Heart (tissue), 3 donors: ENCODE results near the gene UBE2F.

- RAMPAGE, long total RNA, 2 experiments = no peak in any of the 2 experiments
Measured at GRCh38 chr2:237360884-237361525, 53.0 kb downstream of the COL6A3 start.

DNA sequence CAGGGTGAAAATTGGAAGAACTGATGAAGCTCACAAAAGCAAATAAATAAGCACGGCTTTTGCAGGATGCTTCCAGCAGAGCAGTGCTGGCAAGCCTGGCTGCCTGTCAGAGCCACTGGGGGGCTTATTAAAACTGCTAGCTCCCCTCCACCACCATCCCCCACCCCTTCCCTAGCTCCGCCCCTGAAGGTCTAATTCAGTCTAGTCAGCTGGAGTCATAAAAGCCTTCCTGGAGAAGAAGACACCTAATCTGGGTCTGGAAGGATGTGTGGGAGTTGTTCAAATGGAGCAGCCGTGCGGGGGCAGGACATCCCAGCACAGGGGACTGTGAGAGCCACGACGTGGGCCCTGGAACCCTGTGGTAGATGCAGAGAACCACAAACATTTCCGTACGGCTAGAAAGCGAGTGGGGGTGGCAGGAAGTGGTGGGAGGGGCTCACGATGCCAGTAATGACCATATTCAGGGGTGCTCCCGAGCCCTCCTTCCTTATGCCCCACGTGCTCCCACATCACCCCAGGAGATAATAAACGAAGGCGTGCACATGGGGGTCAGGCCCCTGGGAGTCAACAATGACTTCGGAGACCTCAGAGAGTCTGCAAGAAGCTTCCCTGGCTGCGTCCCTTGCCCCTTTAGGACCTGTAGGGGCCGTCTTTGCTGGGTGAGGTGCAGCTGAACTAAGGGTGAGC lies 20.9 kb upstream of the COL6A3 start:
- RAMPAGE, long total RNA, 2 experiments = no peak in any of the 2 experiments

DNA sequence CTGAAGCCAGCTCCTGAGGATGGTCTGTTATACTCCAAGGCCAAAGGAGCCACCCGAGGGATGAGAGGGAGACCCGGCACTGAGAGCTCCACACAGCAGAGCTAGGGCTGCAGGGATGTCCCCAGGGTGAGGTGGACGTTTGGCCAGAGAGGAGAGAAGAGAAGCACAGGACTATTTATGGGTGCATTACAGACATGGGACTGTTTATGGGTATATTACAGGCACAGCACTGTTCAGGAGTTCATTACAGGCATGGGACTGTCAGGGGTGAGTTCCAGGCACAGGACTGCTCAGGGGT lies 15.2 kb upstream of the MLPH start:
- RAMPAGE, long total RNA, 2 experiments = no peak in any of the 2 experiments

GRCh38 chr2:237475198-237476107 lies 11.6 kb upstream of the MLPH start:
- RAMPAGE, long total RNA, 2 experiments = no peak in any of the 2 experiments

- RAMPAGE, long total RNA, 2 experiments = no peak in any of the 2 experiments
Measured at GRCh38 chr2:237482036-237482853, 4.8 kb upstream of the MLPH start.

DNA sequence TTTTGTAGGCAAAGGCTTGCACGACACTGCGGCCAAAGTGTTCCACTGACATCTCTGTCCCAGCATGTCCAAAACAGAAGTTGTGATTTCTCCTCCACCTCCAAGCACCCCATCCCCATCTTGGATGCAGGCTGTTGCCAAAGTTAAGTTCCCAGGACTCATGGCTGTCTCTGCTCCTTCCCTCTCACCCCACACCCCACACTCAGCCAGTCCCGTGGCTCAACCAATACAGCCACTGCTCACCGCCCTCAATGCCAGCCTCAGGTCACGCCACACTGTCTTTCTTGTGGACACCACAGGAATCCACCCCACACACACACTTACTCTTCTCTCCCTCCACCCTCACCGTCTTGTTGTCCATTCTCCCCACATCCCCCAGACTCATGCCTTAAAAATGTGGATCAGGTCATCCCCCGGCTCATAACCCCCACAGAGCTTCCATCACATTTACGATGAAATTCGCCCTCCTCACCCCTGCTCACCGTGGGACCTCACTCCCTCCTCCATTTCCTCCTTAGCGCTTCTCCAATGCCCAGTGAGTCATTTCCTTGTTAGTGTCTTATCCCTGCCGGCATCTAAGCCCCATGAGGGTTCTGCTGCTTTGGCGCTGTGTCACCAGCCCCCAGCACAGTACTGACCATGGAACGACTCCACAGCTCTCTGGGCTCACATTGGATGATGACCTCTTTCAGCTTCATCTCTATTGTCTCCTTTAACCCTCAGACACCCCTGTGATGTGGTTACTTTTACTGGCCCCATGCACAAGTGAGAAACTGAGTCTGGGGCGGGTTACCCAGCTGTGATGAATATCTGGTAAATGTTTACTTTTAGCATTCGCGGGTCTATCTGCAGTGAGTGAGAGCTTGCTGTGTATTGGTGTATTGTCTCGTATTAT lies 13.8 kb downstream of the MLPH start:
- RAMPAGE, long total RNA, 2 experiments = no peak in any of the 2 experiments

GRCh38 chr2:237513174-237514268 lies 26.5 kb downstream of the MLPH start:
- RAMPAGE, long total RNA, 2 experiments = no peak in any of the 2 experiments

DNA sequence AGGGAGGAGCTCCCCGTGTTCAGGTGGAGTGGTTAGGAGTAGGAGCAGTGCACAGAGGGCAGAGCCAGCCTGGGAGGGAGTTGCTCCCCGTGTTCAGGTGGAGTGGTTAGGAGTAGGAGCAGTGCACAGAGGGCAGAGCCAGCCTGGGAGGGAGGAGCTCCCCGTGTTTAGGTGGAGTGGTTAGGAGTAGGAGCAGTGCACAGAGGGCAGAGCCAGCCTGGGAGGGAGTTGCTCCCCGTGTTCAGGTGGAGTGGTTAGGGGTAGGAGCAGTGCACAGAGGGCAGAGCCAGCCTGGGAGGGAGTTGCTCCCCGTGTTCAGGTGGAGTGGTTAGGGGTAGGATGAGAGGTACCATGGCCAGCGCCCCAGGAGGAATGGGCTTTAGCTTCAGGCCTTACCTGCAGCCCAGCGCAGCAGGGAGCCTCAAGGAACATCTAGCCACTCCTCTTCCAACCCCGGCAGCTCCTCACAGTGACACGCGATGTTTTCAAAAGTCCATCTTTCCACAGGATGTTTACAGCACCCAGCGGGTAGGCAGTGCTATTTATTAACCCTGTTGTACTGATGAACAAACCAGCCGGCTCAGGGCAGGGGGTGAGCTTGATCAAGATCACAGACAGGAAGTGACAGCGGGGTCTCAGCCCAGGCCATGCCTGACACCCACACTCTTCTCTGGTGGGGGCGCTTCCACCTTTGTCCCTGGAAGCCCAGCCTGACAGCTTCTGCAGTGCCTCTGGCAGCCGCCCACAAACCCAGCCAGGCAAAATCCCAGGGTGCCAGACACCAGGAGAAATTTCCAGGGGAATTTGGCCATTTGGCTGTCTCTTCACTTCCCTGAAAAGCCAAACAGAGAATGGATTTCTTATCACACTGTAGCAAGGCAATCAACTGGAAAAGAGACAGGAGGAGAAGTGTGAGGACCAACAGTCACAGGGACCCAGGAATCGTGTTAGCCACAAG lies 18.6 kb upstream of the PRLH start:
- RAMPAGE, long total RNA, 2 experiments = no peak in any of the 2 experiments

DNA sequence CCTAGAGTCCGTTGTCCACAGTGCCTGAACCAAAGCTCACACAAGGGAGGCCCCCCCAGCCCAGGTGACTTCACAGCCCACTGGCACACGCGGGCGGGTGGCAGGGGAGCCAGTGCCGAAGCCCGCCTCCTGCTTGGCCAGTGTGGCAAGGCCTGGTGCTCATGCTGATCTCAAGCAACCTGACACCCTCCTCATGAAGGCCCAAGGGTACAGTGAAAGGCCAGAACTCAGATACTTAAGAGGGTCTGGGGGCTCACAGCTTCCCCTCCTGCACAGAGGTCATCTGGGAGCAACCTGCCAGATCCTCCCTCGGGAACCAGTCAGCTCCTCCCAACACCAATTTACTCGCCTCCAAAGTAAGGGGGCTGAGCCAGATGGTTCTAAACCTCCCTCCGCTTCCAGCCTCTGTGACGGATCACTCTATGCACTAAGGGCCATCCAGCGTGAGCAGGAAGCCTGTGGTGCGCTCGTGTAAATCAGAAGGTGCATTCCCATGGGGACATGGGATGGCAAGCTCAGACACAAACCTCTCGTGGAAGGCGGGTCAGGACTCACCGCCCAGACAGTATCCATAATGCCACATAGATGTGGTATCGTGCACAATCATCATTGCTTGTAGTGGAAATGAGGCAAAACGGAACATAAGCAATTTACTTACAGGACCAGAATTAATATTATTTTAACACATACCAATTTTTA lies 3.3 kb upstream of the RAB17 start:
- RAMPAGE, long total RNA, 2 experiments = no peak in any of the 2 experiments

DNA sequence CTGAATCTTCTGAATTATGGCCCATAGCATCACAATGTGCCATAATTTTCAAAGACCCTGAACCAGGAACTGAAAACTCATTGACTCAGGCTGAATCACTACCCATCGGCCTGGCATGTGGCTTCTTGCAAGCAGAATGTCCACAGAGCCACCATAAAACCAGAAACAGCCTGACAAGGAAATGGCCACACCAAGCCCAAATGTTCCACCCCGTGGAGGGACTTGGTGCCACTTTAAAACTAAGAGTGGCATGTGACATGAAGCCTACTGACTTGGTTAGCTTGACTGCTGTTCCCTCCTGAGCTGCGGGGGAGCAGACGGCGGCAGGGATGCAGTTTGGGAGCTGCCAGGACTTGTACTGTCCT lies 71.2 kb upstream of the RBM44 start:
- RAMPAGE, long total RNA, 2 experiments = no peak in any of the 2 experiments

- RAMPAGE, long total RNA, 2 experiments = no peak in any of the 2 experiments
Measured at GRCh38 chr2:237735767-237736068, 62.9 kb upstream of the RBM44 start.

DNA sequence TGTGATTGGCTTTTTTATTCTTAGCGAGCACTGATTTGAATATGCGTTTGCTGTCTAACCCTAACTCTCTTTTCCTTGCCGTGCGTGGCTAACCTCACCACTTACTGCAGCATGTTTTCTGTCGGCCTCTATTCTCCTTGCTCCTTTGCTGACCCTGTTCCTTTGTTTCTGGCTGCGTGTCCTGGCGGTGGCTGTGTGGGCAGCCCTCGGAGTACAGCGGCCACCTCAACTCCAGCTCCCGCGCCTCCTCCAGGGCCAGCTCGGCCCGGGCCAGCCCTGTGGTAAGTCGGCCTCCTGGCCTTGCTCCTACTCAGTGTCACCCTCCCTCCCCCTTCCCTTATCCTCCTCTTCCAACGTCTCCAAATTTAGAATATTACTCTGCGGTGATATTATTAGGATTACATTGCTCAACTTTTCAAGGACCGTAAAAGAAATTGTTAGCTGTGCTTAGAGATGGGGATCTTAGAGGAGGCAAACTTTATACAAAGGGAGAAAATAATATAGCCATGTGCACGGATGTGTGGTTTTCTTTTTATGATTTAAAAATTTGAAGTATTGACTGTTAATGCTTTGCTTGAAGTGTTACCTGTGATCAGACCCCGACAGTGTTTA lies 59.4 kb upstream of the RBM44 start:
- RAMPAGE, long total RNA, 2 experiments = start-site peak on the minus strand in 1 of 2 experiments, centred at position 288 of the sequence, 10 to 27 reads per replicate

GRCh38 chr2:237747218-237747963 lies 51.2 kb upstream of the RBM44 start:
- RAMPAGE, long total RNA, 2 experiments = no peak in any of the 2 experiments

- RAMPAGE, long total RNA, 2 experiments = no peak in any of the 2 experiments
Measured at GRCh38 chr2:237885520-237885846, 26.1 kb downstream of the RAMP1 start.

GRCh38 chr2:237898367-237899179 lies 39.1 kb downstream of the RAMP1 start:
- RAMPAGE, long total RNA, 2 experiments = no peak in any of the 2 experiments

DNA sequence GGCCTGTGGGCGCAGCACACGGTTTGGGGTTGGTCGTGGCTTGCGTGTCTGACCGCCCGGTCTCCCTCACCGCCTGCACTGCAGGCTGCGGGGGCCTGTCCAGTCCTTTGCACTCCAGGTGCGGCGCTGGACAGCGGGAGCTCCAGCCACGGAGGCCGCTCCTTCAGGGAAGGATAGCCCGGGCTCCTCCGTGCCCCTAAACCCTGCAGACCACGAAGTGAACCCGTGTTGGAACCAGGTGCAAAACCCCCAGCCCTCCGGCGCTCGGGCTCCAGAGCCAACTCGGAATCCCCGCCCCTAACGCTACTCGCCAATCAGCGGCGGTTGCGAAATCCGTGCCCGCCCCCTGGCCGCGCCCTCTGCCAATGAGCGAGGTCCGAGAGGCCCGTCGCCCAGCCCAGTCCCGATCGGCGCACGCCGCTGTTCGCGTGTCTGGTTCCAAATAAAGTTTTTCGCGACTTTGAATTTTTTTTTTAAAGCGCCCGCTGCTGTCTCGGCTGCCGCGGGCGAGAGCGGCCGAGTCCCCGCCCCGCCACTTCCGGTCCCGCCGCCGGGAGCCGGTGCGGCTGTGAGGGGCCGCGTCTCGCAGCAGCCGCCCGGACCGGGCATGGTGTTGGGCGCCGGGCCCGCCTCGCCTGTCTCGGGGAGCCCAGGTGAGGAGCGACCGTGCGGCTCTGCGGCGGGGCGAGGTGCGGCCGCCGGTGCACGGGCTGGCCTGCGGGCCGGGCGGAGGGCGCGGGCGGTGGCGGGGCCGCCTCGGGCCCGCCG lies at the start of gene UBE2F:
UBE2F (plus strand) TSS at position 535 of the 768 bp plus-strand sequence.
- RAMPAGE, long total RNA, 2 experiments = start-site peak on the plus strand in 1 of 2 experiments, centred at position 569 of the sequence, 803 reads per replicate

GRCh38 chr2:238059915-238060930 lies 578 bp upstream of the SCLY start:
- RAMPAGE, long total RNA, 2 experiments = start-site peak on the minus strand in 1 of 2 experiments, at chr2:238060743-238060747 at its widest, 75 reads per replicate

DNA sequence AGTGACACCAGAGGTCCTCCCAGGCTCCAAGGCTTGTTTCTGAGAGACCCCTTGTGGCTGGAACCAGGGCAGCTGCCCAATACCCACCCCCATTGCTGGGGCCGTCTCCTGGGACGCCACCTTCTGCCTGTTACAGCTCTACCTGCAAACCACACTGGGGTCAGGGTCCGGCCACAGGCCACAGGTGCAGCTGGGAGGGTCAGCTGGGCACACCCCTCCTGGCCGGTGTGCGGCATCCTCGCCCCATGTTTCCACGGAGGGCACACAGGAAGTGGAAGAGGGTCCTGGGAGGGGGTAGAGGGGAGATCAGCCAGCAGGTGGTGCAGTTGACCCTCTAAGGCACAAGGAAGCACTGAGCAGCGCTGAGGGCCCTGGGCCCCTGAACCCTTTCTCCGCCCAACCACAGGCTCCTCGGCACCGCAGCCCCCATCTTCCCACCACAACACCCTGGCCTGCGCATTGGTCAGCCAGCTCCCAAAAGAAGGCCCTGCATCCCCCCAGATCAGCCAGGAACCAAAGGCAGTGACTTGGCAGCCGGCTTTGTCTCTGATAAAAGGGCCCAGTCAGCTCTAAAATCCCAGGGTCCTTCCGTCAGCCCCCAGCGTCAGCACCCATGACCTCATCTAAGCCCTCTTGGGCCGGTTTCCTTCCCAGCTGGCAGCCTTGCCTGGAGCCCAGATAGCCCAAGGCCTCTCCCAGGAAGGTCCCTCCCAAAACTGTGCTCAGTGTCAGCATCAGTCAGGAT lies 1.6 kb downstream of the ERFE start:
- RAMPAGE, long total RNA, 2 experiments = no peak in any of the 2 experiments

DNA sequence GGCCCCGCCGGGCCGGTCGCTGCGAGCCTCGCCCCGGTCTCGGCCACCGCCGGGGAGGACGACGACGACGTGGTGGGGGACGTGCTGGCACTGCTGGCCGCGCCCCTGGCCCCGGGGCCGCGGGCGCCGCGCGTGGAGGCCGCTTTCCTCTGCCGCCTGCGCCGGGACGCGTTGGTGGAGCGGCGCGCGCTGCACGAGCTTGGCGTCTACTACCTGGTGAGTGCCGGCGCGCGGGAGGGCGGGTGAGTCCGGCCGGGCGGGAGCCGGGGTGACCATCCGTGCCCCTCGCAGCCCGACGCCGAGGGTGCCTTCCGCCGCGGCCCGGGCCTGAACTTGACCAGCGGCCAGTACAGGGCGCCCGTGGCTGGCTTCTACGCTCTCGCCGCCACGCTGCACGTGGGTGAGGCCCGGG lies 5.0 kb downstream of the ERFE start:
- RAMPAGE, long total RNA, 2 experiments = no peak in any of the 2 experiments

- RAMPAGE, long total RNA, 2 experiments = no peak in any of the 2 experiments
Measured at GRCh38 chr2:238167662-238168450, 9.1 kb downstream of the ERFE start.